Endometrial microvascular endothelial cells (primary cell): ENCODE data around the gene HEATR5B.

GRCh38 chr2:32017901-32018382 lies 7.1 kb upstream of the MEMO1 start:
- RAMPAGE, long total RNA, result no peak

GRCh38 chr2:32931955-32932254 lies 14.8 kb upstream of the LTBP1 start:
- RAMPAGE, long total RNA, result no peak

- RAMPAGE, long total RNA, result no peak
These were observed 92.1 kb downstream of the LTBP1 start for GRCh38 chr2:33038863-33039277.

DNA sequence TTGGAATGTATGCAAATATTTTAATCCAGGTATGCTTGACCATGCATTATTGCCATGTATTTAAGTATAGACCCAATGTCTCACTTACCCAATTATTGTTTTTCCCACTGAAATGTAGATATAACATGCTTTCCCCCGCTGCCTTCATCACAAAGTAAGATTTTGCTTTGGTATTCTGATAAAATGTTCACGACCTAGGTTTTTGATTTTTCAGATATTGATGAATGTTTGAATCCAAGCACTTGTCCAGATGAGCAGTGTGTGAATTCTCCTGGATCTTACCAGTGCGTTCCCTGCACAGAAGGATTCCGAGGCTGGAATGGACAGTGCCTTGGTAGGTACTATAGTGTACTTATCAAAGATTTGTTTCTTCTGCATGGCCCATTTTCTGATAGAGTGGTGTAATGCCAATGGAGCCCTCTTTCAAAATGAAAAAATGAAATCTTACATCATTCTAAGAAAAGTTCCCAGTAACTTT lies 196.6 kb upstream of the RASGRP3 start:
- RAMPAGE, long total RNA, result no peak

GRCh38 chr2:33457869-33458379 lies 18.5 kb upstream of the RASGRP3 start:
- RAMPAGE, long total RNA, result no peak

DNA sequence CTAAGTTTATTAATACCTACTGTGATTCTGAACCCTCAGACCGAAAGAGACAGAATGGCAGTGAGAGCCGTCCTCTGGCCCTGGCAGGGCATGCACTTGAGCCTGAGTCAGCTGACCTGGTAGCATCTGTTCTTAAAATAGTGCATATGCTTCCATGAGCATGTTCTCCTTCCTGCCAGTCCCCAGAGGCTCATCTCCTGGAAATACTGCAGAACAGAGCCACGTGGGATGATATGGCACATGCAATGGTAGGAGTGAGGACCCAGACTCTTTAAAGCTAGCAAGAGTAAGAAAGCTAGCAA lies 59.0 kb downstream of the RASGRP3 start:
- RAMPAGE, long total RNA, result no peak

GRCh38 chr2:33552698-33553276 lies 46.3 kb downstream of the FAM98A start:
- RAMPAGE, long total RNA, result no peak

DNA sequence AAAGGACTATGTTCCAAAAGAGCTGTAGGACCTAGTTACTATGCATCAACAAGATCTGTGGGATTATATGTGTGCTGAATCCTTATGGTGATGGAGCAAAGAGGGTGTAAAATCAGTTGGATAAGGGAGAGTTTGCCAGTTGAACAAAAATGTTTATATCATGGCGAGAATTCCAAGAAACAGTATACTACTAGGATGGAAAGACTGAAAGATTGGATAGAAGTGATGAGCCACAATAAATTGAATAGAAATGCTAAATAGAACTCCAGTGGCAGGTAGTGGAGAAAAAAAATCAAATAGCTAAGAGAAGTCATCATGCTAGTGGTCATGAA lies 710.4 kb upstream of the CRIM1 start:
- RAMPAGE, long total RNA, result no peak

DNA sequence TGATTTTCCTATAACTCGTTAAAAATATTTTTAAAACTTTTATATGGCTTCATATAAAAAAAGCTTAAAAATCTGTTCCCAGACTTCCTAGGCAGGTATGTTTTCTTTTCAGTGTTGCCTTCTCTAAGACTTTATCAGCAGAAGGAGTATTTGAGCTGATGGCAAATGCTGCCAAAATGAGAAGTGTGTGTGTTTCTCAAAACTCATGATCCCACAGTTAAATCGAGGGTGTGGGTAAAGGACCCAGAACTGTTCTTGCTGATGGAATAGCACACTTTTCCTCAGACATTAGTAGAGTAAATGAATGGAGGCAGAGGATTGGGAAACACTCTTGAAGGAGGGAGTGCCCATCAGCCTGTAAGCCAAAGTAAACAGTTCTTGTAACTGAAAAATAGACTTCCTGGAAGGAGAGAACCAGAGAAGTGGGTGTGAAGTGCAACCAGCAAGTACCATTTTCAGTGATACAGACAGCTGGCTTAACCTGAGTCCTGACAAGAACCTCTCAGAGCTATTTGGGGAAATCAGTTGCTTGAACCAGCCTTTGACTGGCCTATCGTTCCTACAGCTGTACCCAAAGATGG lies 17.5 kb downstream of the CRIM1 start:
- RAMPAGE, long total RNA, result no peak

DNA sequence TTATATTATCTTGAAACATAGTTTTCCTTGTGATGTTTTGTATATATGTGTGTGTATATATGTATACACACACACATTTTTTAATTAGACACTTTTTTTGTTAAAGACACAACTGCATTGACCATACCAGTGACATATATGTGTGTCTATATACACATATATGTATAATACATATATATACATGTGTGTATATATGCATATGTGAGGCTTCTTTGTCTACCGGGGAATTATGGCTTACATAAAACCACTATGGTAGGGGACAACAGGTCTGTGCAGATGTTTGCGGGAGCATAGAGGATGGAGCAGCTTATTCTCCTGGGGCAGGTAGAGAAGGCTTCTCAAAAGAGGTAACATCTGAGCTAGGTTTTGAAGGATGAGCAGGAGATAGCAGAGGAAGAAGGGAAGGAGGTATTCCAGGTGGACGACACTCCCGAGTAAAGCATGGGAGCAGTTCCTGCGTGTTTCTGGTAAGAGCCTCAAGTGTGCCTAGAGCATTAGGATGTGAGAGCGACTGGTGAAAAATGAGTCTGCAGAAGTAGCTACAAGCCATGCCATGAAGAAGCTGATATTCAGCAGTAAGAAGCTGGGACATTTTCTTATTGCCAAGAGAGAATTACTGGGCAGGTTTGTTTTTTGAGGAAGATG lies 37.9 kb downstream of the CRIM1 start:
- RAMPAGE, long total RNA, result no peak

GRCh38 chr2:36400140-36400733 lies 44.7 kb downstream of the CRIM1 start:
- RAMPAGE, long total RNA, result no peak

DNA sequence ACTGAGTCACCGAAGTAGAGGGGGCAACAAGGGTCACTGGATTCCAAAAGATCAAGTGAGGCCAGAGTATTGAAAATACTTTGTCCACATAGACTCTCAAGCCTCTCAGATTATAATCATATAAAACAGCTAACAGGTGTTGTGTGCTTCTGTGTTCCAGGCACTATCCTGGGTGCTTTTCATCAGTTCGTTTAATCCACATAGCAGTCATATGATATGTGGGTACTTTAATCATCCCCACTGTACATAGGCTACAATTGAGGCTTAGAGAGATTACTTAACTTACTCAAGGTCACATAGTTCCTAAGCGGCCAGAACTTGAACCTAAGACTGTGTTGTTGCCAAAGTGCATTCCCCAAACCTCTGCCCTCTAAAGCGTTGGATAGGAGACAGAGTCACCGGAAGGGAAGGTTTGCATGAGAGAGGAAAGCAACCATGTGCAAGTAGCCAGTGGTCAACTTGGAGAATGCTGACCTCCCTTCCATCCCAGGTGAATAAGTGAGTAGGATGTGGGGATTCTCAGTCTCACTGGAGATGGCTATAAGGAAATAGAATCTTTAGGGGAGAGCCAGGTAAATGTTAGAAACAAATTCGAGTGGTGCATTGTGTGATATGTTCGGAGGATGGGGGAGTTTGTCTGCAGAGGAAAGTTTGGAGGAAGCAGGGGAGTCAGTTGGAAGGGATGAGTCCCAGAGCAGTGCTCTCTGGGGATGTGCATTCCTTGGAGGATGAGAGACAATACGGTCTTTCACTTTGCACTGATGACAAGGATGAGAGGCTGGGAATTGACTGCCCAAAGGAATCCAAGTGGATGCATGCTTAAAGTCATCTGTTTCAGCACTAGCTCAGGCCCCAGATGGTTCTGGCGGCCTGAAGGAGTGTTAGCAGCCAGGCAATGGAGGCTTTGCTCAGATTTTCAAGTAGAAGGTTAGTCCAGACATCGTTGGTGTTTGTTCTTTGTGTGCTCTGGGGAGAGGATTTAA lies 99.9 kb downstream of the CRIM1 start:
- RAMPAGE, long total RNA, result no peak

- RAMPAGE, long total RNA, result no peak
These were observed 67.1 kb downstream of the FEZ2 start for GRCh38 chr2:36530581-36531487.

DNA sequence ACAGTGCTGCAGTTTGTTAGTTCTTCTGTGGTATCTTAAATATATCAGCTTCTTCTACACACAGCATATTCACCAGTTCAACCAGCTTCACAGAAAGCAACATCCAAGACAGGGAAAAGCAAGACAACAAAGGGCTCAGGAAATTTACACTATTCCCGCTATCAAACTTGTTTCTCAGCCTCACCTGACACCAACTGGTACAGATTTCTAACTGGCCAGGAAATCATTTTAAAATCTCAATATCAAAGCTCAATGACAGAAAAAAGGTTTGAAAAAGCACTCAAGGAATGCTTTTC lies 28.4 kb downstream of the FEZ2 start:
- RAMPAGE, long total RNA, result no peak

DNA sequence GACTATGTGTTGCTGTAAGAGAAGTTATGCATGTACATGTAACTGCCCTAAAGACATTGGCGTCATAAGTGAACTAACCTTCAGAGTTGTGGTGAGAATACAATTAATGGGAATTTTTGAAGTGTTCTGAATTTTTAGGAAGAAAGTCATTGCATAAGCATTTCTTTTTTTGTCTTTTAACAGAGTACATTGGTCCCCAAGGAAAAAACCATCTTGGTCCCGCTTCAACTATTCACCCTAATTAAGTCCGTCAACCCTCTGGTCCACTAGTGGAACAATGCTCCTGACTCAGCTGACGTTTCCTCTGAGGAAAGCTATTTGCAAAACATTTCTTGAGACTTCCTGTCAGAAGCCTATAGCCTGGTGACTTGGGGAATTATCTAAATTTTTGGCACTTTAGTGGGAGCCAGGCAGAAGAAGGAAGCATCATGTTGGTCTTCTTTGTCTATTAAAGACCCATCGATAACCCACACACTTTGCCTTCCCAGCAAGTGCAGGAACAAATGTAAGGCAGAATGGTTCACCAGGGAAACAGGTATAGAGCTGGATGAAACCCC lies 41.0 kb upstream of the VIT start:
- RAMPAGE, long total RNA, result no peak

GRCh38 chr2:36807140-36808107 lies 110.9 kb downstream of the VIT start:
- RAMPAGE, long total RNA, result no peak

- RAMPAGE, long total RNA, result no peak
These were observed 76.5 kb downstream of the STRN start for GRCh38 chr2:36889768-36890203.

DNA sequence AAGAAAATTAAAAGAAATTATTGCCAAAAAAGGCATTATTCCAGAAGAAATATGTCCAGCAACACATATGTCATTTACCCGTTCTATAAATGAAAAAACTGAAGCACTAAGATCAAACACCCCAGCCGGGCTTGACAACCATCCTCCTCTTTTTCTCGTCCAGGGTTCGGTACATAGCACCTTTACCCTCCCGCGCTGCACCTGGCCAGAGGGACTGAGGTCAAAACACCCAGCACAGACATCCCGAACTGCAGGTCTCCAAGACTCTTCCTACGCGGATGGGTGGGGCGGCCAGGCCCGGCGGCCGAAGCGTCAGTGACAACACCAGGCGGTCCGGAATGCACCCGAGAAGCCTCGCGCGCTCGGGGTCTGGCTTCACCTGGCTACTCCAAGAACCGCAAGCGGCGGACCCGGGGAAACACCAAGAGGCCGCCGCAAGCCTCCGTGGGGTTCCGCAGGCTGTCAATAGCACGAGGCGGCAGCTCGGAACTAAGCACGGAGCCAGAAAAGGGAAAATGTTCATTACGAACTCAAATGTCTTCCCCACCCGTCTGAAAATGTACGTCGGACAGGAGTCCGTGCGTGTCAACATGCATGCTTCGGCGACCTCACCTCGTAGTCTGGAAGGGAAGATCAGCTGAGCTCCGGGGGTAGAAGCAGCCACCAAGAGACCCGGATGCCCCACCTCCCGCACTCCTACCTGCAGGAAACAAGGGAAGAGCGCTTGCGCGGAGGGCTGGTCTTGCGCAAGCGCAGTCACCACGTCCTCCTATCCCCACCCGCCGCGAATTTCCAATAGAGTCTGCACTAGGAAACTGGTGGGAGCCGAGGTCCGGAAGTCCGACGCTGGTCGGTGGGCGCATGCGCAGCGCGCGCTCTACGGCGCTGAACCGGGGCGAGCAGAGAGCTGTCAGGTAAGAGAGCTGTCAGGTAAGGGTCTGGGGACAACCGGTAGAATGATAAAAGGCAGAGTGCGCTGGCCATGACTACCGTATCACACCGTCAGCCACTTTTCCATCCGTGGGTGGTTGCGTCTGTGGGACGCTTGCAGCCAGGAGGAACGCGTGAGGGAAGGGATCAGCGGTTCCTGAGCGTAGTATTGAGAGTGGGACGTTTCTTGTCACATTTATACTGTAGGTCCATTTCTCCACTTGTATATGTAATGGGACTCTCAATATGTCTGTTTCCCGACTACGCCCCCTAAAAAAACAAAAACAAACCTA lies at the start of gene HEATR5B:
HEATR5B (minus strand) TSS at position 716 of the 1,223 bp plus-strand sequence.
- RAMPAGE, long total RNA, result start-site peak on the minus strand centred at position 698 of the sequence, 50 bp wide, 336 and 209 reads in 2 replicates; start-site peak on the plus strand centred at position 875 of the sequence, 39 bp wide, 129 and 241 reads in 2 replicates

DNA sequence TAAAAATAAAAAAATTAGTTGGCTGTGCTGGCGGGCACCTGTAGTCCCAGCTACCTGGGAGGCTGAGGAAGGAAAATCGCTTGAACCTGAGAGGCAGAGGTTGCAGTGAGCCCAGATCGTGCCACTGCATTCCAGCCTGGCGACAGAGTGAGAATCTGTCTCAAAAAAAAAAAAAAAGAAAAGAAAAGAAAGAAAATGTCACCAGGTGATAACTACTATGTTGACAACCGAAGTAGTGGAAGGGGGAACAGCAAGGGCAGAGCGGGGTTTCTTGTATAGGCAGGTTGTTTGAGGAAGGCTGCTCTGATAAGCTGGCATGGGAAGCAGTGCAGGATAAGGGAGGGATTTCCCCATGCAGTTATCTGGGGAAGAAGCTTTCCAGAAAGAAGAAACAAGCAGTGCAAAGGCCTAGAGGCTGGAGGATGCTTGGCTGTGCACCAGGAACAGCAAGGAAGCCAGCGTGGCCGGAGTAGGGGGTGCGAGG lies 960 bp downstream of the EIF2AK2 start:
- RAMPAGE, long total RNA, result no peak

GRCh38 chr2:37264879-37265335 lies 33.4 kb downstream of the NDUFAF7 start:
- RAMPAGE, long total RNA, result no peak